Diencephalon (tissue), 2 donors: ENCODE results near the genes RTBDN and CALR.

DNA sequence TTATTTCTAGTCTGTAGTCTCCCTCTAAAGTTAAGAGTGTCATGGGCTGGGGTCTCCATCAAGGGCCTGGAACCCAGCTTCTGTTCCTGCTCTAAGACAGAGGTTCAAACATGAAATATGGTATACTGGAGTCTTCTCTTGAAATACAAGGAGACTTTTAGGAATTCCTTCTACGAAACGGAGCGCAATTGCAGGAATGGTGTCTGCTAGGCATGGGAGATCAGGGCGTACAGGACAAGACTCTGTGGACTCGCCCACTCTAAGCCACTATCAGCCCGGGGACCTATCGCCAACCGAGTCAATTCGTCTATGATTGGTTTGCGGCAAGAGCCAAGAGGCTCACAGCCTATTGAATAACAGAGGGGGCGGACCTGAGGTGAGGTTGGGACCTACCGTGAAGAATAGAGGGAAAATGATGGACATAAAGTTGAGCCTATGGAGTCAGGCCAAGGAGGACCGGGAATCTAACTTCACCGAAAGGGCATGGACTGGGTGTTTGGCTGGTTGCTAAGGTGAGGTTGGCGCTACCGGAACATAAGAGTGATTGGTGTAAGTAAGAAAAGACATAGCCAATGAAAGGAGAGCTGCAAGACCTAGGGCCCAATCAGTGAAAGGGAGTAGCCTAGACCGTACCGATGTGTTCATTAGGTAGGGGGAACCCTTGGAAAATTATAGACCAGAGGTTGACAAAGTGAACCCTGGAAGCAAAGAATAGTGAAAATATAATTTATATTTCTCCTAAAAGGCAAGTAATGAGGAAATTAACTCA is 468 bp upstream of the GET3 start:
- RAMPAGE, long total RNA = no peak

GRCh38 chr19:12772328-12772929 is 2.9 kb downstream of the HOOK2 start:
- RAMPAGE, long total RNA = no peak

DNA sequence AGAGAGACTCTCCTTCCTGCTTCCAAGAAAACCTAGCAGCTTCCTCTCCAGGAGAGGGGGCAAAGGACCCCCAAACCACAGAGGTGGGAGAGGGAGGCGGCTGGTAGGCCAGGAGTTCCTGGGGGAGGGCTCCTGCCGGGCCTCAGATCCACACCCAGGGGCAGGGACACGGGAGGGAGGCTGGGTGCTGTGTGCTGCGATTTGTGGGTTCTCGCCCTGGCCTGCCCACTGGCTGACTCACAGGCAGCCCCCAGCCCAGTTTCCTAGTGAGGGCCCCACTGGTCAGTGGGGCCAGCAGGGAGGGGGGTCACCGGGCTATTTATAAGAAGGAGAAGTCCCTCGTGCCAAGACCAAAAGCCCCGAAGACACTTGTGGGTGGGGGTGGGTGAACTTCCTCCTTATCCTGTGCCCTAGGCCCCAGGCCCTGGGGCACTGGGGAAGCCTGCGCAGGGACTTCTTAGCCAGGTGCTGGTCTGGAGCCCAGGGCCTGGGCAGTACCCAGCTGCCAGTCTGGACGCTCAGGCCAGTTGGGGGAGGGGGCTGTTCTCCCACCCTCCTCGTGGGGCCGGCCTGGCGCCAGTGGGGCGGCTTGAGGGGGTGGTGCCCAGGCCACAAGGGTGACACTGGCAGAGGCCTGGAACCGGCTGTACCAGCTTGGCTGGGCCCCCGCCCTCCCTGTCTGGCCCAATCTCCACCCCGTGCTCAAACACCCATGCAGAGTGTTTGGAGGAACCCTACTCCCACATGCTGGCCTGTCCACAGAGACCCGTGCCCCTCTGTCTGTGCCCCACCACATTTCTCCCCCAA is 5.0 kb upstream of the JUNB start:
- RAMPAGE, long total RNA = no peak

DNA sequence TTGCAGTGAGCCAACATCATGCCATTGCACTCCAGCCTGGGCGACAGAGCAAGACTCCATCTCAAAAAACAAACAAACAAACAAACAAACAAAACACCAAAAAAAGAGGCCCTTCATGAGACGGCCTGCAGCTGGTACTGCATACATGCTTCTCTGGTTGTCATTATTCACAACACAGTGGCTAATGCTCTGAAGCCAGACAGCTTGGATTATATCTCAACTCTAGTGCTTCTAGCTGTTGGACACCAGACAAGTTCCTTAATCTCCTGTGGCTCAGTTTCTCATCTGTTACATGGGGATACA is 3.3 kb upstream of the JUNB start:
- RAMPAGE, long total RNA = no peak

- RAMPAGE, long total RNA = no peak
Observed at GRCh38 chr19:12805872-12806323, 486 bp upstream of the RNASEH2A start.

GRCh38 chr19:12834214-12834881 is at the start of gene RTBDN:
RTBDN (minus strand) TSS chr19:12834579.
- RAMPAGE, long total RNA = start-site peak on the minus strand at chr19:12834565-12834594, 41 and 20 reads in 2 replicates

- RAMPAGE, long total RNA = no peak
Observed at GRCh38 chr19:12891404-12892051, 568 bp downstream of the GCDH start.

DNA sequence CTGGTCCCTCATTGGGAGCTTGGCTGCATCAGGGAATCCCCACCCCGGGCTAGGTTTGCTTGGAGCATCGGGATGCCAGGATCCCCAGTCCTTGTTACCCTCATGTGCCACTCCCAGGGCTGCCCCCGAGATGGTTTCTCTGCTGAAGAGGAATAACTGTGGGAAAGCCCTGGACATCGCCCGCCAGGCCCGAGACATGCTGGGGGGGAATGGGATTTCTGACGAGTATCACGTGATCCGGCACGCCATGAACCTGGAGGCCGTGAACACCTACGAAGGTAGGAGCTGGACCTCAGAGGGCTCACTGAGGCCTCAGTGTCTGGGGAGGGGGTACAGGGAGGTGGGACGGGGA is 6.6 kb downstream of the GCDH start:
- RAMPAGE, long total RNA = no peak

DNA sequence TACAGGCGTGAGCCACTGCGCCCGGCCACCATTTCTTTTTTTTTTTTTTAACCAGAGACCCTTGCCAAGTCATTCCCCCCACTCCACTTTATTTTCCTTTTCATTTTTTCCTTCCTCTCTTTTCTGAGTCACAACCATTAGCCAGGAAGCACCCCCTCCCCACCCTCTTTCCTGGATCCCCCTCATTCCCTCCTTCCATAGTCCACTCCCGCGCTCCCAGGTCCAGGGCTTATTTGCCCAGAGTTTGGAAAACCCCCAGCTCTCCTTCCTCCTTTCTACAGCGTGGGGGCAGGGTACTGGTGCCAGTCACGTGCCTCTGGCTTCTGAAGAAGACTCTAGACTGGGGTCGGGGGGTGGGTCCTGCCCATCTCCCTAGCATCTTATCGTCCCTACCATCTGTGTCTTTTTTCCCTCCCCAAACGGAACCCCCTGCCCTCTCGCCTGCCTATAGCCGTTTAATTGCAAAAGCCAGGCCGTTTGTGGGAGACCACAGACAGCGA is 1.1 kb upstream of the CALR start:
- RAMPAGE, long total RNA = no peak

- RAMPAGE, long total RNA = start-site peak on the plus strand at chr19:12938608-12938672, 5,469 and 2,372 reads in 2 replicates
Observed at GRCh38 chr19:12938548-12938923, at the start of gene CALR. CALR (plus strand) TSS chr19:12938609.

- RAMPAGE, long total RNA = no peak
Observed at GRCh38 chr19:12939063-12939711, 778 bp downstream of the CALR start.

DNA sequence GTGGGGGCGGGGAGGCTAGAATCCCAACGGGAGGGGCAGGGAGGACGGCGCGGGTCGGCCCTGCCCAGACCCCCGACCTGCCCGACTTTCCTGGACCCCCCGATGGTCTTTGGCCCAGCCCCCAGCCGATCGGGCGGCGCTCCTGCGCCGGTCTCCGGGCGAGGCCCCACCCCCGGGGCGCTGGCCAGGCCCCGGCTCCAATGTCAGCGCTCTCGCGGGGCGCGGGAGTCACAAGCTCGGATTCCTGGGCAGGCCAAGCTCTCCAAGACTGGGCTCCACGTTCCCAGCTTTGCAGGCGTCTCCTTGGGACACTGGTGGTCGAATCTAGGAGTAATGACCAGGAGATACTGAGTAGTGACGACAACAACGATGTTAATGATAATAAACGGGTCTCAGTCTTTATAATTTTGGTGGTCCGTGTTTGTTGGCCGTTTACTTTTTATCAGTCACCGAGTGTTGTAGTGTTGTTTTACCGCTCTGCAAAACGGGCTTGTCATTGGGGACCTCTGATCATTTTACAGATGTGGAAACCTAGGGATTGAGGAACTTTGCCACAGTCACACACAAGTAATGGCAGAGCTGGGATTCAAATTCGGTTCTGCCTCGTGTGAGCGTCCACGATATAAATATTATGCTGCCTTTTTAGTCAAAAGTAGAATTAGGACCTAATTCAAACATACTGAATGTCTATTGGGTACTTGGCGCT is 564 bp downstream of the RAD23A start:
- RAMPAGE, long total RNA = no peak

DNA sequence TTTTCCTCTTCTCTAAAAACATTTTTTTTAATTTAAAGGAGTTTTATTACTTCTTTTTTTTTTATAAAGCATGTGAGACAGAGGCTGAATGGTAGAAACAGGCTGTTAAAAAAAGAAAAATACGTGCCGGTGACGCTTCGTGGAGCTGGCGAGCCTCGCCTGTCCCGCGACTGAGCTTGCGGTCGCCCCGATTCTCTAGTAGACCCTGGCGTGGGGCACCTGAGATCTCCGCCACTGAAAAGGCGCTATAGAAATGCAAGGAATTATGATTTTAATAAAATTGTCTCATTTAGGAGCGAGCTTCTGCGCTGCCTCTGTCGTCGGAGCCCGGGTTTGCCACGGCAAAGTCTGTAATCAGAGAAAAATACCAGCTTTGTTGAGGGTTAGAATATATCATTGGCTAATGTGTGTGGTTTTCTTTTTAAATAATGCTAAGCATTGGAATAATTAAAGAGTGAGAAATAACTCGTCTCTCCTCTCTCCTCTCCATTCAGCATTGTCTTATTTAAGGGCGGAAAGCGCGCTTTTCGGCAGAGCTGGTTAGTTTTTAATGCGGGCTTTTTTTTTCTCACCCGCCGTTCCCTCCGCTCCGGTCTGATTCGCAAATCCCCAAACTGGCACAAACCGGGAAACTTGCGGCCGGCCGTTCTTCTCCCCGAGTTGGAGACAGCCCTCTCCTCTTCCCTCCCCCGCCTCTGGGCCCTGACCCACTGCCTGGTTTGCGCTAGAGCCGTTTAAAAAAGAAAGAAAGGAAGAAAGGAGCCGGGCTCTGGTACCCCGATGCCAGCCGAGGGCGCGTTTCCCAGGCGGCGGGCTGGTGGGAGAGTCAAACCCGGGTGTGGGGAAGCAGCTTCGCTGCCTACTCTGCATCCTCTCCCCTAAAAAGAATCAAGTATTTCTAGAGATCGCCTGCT is 18.6 kb downstream of the NFIX start:
- RAMPAGE, long total RNA = no peak

GRCh38 chr19:13052733-13053583 is 49.7 kb downstream of the LYL1 start:
- RAMPAGE, long total RNA = no peak

GRCh38 chr19:13060613-13061677 is 41.7 kb downstream of the LYL1 start:
- RAMPAGE, long total RNA = no peak

- RAMPAGE, long total RNA = no peak
Observed at GRCh38 chr19:13070442-13071260, 32.0 kb downstream of the LYL1 start.

DNA sequence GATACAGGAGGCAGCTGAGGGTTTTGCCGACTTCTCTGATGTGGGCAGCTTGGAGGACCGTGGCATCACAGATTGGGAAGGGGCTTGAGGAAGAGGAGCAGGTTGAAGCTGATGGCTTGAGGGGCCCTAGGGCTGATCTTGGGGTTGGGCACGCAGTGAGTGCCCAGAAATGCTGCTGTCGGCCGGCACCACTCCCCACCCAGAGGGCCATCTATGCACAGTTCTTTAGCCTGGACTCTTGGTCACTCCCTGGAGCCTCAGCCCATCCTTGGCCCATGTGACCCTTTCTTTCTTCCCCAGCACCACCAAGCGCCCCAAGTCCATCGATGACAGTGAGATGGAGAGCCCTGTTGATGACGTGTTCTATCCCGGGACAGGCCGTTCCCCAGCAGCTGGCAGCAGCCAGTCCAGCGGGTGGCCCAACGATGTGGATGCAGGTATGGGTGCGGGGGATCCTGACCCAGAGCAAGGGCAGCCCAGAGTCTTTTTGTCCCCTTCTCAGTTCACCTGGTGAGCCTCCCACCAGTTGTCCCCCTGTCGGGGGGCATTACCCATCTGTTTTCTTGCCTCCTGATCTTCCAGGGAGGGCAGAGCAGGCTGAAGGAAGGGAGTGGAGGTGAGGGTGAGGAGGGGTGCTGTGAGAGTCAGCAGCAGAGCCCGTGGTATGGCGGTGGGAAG is 27.3 kb downstream of the LYL1 start:
- RAMPAGE, long total RNA = no peak

DNA sequence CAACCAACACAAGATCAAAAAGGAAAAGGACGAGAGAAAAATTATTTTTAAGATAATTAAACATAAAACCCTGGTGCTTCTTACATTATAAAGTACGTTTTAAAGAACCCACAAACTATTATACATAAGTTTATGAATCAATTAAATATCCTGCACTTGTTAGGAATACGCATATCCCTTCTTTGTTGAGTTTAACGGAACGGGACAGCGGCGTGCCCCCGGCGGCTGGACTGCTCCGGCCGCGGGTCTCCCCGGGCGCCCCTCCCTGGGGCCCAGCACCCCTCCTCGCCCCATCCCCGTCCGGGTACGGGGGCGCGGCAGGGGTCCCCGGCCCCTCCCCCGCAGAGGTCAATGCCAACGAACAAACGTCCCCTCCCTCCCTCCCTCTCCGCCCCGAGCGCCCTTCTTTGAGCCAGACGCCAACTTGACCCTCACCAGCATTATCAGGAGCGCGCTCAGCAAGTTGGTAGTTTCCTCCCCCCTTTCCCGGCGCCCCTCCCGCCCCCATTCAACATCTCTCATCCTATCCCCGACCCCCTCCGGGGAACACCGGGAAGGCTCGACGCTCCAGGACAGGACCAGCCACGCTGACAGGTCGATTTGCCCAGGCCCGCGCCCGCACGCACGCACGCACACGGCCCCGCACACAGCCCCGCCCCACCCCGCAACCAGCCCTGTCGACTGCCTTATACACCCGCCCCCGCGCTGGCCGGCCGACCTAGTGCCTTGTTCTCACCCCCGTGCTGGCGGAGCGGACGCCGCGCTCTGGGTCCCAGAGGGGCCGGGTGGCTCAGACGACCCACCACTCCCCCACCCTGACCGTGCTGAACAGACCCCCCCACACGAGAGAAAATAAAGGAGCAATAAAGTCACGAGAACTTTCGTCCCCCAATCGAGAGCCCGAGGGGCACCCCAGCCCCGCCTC is 5.1 kb downstream of the LYL1 start:
- RAMPAGE, long total RNA = no peak

DNA sequence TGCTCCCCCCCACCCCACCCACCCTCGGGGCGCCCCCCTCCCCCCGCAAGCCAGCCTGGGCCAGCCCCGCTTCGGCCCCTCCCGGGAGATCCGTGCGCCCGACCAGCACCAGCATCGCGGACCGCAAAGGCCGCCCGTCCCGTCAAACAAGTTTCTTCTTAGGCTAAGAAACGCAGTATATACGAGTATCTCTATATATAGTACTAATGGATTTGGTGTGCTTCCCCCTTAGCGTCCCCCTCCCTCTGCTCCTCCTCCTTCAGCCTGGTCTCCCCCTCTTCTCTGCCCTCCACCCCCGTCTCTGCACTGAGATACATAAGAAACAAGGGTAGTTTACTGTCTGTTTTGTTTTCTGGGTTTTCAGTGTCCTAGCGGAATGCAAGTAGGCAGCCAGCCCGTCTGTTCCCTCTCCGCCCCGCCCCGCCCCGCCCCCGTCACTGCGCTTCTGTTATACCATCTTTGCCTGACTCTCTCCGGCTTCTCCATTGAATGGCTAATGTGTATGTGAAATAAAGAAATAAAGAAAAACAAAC is 4.3 kb downstream of the LYL1 start:
- RAMPAGE, long total RNA = no peak

GRCh38 chr19:13103240-13103399 is 462 bp upstream of the LYL1 start:
- RAMPAGE, long total RNA = no peak